ENCODE measurements around a stretch of chr2.

GRCh38 chr2:170822757-170823979 is 6.5 kb downstream of the GAD1 start:
- PRO-cap = no peak

- PRO-cap = bidirectional peak, plus-strand start at chr2:170929836, minus-strand start at chr2:170929840; unidirectional peak, minus-strand start at chr2:170929932; unidirectional peak, minus-strand start at chr2:170930024
Observed at GRCh38 chr2:170929677-170930206, 689 bp downstream of the GORASP2 start.

- PRO-cap = no peak
Observed at GRCh38 chr2:170972849-170973228, 43.8 kb downstream of the GORASP2 start.

- PRO-cap = bidirectional peak, plus-strand start at chr2:170973667, minus-strand start at chr2:170973463
Observed at GRCh38 chr2:170973272-170973606, 44.2 kb downstream of the GORASP2 start.

- PRO-cap = no peak
Observed at GRCh38 chr2:171049495-171050295, 111.0 kb downstream of the TLK1 start.

DNA sequence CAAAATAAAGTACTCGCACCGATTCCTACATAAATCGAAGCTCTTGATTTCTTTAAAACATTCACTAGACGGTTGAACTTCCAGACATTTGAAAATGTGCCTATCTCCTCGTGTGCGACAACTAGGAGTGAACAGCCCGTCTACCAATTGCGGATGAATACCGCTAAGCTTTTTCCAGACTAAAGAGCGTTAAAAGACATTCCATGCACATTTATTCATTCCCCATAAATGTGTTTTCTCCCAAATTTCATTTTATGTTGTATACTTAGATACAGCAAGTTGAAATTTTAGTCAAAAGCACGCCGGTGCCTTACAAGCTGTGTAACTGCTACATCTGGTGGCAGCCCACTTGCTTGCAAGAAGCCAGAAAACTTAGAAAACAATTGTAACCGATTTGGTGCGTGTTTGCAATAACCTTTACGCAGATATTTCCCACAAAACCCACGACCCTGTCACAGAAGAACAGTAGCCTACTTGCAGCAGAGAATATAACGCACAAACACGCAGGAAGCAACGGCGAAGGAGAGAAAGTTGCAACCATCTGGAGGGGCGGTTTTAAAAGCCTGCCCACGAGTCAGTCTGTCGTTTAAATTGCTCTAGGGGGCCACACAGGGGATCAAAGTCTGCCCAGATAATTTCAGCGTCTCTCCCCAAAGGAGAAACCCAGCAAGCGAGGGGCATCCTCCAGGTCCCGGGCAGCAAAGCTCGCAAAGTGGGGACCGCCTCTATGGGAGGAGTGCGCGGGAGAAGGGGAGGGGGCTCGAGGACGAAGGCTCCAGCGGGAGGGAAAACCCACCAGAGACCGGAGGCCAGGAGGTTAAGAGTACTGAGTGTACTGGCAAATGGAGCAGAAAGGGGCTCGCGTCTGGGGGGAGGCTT is 1.3 kb downstream of the TLK1 start:
- PRO-cap = bidirectional peak, plus-strand start at position 498 of the sequence, minus-strand start at position 316 of the sequence; bidirectional peak, plus-strand start at position 798 of the sequence, minus-strand start at position 700 of the sequence

- PRO-cap = no peak
Observed at GRCh38 chr2:171181794-171182098, 21.1 kb upstream of the TLK1 start.

DNA sequence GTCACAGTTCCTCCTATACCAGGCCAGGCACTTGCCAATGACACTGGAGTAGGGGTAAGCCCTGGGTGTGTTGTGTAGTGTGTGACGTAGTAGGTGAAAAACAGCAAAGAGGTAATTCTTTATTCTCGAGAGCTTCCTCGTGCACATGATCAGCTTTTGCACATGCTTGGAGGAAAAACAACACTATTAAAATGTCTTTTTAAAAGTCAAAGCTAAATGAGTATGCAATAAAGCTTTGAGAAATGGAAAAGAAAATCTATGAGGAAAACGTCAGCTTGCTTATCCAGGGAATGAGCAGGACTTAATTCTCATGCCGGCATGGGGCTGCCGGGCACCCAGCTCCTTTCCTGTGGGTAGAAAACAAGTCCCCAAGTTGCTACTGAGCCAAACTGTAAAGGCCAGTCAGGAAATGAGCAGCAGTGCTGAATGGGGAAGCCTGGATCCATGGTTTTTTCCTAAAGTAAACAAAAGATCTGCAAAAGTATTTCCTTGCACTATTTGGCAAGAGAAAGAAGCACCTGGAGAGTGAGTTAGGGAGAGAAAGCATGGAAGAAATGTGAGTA is 117.8 kb downstream of the METTL8 start:
- PRO-cap = no peak

GRCh38 chr2:171326082-171326571 is 107.7 kb downstream of the METTL8 start:
- PRO-cap = bidirectional peak, plus-strand start at chr2:171326474, minus-strand start at chr2:171326378

- PRO-cap = no peak
Observed at GRCh38 chr2:171699712-171700336, 12.6 kb downstream of the DYNC1I2 start.

DNA sequence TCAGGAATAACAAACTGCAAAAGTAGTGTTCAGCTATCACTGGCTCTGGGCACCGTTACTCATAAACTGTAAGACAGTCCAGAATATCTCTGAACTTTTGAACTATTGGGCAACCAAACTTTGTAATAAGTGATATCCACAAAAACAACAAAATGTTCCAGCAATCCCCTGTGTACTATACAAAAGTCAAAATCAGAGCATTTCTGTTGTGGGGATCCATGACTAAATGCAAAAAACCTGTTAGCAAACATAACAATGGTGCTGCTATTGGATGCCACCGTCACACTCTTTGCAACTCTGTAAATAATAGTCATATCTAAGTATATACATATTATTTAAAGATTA is 56.2 kb downstream of the SLC25A12 start:
- PRO-cap = no peak

- PRO-cap = no peak
Observed at GRCh38 chr2:172075397-172075771, 9.9 kb upstream of the DLX1 start.

DNA sequence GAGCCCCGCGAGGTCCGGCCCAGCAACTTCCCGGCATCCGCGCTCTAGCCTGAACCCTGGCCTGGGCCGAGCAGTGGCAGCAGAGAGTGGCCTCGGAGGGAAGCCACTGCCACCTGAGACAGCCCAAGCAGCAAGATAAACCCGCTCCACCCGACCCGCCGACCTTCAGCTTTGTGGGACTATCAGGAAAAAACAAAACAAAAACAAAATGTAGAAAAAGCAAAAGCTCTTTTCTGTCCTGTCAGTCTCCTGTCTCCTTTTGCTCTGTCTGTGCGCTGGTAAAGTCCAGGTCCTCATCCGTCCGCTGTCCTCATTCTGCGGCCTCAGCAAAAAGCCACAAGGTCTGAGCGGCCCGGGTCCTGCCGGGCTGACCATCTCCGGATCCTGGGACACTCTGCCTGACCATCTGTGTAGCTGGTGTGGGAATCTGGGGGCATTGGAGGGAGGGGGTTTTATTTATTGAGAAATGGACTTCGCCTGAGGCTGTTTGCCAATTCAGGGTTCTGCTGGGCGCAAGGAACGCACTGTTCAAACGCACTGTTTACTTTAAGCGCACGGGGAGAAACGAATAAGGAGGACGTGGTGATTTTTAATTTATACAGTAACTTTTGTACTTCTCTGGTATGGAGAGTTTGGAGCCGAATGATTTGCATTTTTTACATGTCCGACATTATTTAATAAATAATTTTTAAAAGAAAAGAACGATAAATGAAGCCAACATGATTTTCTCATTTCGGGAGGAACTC is 3.3 kb downstream of the DLX1 start:
- PRO-cap = no peak

DNA sequence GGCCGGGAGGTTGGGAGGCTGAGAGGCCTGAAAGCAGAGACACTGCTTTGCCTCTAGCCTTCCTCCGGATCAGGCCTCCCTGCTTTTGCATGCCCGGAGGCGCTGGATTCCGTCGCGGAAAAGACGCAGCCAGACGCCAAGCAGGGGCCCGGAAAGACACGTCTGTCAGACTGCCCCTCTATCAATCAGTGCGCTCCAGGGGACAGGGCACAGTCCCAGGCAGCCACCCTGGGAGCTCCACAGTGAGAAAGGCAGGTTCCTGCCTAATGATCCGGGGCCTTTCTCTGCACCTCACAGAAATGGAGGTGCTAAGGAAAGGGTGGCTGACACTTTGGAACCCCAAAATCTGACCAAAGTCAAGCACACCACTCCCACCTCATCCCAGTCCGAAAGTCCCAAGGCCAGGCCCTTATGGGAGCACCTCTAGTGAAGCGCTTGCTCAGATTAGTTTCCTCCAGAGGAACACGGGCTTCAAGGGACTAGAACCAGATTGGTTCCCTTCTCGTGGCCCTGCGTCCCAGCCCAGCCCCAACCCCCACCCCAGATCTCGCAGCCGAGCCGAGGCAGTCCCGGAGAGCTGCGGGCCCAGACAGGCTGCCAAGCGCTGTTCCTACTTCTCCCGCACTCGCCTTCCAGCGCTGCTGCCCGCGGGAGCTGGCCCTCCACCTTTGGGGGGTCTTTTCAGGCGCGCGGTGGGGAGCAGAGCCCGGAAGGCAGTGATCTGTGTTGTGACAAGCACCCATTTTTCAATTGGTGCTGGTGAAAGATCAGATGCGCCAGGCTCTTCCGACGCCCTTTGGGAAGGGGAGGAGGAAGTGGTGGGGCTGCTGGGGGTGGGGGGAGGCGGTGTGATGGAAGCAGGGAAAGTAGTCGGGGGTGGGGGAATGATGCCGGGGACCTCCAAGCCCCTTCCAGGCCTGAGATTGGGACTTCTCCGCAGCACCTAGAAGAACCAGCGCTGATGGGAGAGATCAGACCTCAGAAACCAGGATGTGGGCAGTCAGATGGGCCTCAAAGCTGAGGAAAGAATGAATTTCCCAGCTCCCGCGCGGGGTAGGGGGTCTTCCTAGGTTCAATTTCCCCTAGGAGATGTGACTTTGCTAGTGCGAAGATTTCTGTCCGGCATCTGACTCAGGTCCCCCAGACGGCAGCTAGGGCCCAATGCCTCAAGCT is 5.2 kb downstream of the DLX1 start:
- PRO-cap = no peak

DNA sequence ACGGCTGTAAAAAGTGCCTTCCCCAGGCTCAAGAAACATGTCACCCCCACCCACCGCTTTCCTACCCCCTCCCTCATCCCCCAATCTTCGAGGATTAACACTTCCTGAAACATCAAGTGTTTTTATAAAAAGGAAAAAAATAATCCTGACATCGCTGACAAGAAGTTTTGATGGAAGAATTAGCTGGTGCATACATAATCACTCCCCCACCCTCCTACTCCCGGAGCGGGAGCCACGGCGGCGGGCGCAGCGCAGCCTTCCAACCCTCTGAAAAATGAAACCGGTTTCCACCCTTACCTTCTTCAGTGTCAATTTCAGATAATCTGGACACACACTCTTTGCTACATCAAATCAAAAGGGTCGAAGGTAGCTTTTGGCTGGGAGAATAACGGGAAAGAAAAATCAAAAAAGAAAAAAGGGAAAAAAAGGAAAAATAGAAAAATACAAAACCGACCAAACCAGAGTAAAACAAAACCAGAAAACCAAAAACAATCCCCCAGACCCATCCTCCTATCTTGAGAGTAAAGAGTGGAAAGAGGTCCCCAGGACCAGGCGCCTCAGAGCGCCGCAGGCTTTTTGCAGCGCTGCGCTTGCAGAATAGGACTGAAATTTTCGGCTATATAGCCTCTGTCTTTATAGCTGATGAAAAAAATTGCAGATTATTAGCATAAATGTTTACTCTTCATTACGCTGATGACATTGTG is 7.9 kb downstream of the DLX1 start:
- PRO-cap = no peak

DNA sequence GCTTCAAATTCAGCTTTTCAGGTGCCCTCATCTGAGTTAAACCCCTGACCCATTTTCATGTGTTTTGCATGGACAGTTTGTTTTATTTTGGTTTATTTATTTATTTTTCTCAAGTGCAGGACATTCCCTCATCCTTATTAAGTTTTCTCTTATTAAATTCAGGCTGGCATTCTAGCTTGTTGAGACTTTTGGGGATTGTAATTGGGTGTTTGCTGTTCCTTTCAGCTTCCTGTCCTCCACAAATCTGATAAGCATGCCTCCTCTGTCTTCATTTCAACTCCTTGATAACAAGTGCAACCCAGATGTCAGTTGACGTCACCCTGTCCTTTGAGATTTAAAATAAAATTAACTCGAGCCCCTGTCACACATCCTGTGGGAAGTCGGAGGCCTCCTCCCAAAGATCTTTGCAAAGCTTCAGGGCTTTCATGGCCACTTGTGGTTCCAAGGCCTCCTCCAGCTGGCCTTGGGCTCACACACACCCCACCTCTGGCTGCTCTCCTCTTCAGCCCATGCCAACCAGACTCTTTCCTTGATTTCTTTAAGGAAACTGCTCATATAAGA is 70.0 kb upstream of the ITGA6 start:
- PRO-cap = no peak

GRCh38 chr2:172427079-172427253 is 420 bp upstream of the ITGA6 start:
- PRO-cap = bidirectional peak, plus-strand start at chr2:172427366, minus-strand start at chr2:172427152

- PRO-cap = no peak
Observed at GRCh38 chr2:172470734-172471196, 43.4 kb downstream of the ITGA6 start.

- PRO-cap = no peak
Observed at GRCh38 chr2:172607205-172607900, 51.5 kb downstream of the PDK1 start.

GRCh38 chr2:172726015-172726704 is 9.5 kb upstream of the RAPGEF4 start:
- PRO-cap = no peak

Measured in vermiform appendix (tissue), 1 donor.